Uterus (tissue), 7 donors: ENCODE measurements around a stretch of chr12.

GRCh38 chr12:104472432-104473021 is 15.8 kb downstream of the CHST11 start:
- PRO-cap, 4 experiments, result no peak in any of the 4 experiments
- RAMPAGE, long total RNA, 2 experiments, result no peak in any of the 2 experiments
- RRBS, result no CpG with 5 or more reads among the region's 7 CpGs

DNA sequence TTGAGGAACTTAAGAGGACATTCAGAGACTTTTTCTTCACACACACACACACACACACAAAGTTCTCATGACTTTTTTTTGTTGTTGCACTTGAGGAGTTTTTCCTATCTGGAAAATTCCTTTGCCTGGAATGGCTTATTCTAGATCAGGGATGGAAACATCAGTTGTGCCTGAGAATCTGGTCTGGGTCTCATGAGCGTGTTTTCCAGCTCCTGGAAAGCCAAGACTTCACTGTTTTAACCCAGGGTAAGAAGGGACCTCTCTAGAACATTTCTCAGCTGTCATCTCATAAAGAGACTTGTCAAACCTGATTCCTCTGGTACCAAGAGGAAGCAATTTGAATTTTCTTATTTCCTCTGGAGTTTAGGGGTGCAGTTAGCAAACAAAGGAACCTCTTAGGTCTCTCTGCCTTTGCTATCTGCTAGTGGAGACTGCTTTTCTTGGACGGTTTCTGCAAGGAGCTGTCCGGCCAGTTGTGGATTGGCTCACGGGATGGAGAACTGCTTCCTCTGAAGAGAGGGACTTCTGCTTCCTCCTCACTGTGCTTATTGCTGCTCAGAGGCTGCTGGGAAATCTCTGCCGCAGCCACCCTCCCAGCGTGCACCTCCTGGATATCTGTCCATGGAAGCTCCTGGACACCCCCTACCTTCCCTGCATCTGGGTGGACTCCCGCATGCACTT is 187.0 kb downstream of the CHST11 start:
- PRO-cap, 4 experiments, result no peak in any of the 4 experiments
- RAMPAGE, long total RNA, 2 experiments, result no peak in any of the 2 experiments
- RRBS, result no CpG with 5 or more reads among the region's 7 CpGs

DNA sequence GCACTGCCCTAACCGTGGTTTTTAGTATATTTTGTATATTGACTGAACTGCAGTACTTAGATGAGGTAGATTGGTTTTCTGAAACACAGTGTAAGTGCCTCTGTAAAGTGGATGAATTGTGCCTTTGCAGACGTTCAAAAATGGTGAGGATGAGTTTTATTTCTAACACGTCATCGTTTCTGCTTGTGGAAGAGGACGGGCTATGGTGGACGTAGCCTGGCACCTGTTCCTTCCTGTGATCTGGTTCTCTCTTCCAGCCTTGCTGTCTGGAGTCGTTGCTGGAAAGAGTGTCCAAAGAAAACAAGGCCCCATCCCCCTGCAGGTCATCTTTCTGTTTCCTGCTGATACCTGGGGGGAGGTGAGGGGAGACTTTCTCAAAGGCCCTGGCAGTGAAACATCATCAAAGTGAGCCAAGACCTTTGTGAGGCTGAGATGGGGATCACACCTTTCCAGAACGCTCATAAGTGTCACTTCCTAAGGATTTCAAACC is 235.6 kb downstream of the SLC41A2 start:
- PRO-cap, 4 experiments, result no peak in any of the 4 experiments
- RAMPAGE, long total RNA, 2 experiments, result no peak in any of the 2 experiments
- RRBS, result no CpG with 5 or more reads among the region's 8 CpGs

DNA sequence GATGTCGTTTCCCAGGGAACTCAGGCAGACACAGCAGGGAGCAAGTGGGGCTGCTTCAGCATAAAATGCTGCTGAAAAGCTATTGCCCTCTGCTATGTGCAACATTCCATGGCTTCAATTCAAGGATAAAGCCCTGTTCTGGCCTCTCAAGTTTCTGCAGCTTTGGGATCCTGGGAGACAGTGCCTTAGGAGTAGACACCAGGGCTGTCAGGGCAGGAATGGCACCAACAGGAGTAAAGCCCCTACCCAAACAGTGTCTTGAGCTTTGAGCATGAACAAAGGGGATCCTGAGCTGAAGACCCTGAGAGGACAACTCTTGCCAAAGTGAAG is 173.4 kb downstream of the SLC41A2 start:
- PRO-cap, 4 experiments, result no peak in any of the 4 experiments
- RAMPAGE, long total RNA, 2 experiments, result no peak in any of the 2 experiments
- RRBS, result no CpG with 5 or more reads among the region's 1 CpG

GRCh38 chr12:105195142-105195556 is 40.8 kb downstream of the APPL2 start:
- PRO-cap, 4 experiments, result no peak in any of the 4 experiments
- RAMPAGE, long total RNA, 2 experiments, result no peak in any of the 2 experiments
- RRBS, result no CpG with 5 or more reads among the region's 8 CpGs

- PRO-cap, 4 experiments, result no peak in any of the 4 experiments
- RAMPAGE, long total RNA, 2 experiments, result no peak in any of the 2 experiments
- RRBS, result 4% methylated on average over 2 of the region's 6 CpGs
Observed at GRCh38 chr12:105459811-105460407, 129.4 kb downstream of the C12orf75 start.

GRCh38 chr12:106108210-106108743 is 30.5 kb downstream of the NUAK1 start:
- PRO-cap, 4 experiments, result no peak in any of the 4 experiments
- RAMPAGE, long total RNA, 2 experiments, result no peak in any of the 2 experiments
- RRBS, result no CpG with 5 or more reads among the region's 4 CpGs

GRCh38 chr12:106135700-106136237 is 3.0 kb downstream of the NUAK1 start:
- PRO-cap, 4 experiments, result no peak in any of the 4 experiments
- RAMPAGE, long total RNA, 2 experiments, result no peak in any of the 2 experiments
- RRBS, result no CpG with 5 or more reads among the region's 5 CpGs

- PRO-cap, 4 experiments, result peak in 4 of 4 experiments; most common plus-strand start chr12:106136534 (in 4)
- RAMPAGE, long total RNA, 2 experiments, result no peak in any of the 2 experiments
- RRBS, result no CpG with 5 or more reads among the region's 19 CpGs
Observed at GRCh38 chr12:106136238-106137074, 2.3 kb downstream of the NUAK1 start.

DNA sequence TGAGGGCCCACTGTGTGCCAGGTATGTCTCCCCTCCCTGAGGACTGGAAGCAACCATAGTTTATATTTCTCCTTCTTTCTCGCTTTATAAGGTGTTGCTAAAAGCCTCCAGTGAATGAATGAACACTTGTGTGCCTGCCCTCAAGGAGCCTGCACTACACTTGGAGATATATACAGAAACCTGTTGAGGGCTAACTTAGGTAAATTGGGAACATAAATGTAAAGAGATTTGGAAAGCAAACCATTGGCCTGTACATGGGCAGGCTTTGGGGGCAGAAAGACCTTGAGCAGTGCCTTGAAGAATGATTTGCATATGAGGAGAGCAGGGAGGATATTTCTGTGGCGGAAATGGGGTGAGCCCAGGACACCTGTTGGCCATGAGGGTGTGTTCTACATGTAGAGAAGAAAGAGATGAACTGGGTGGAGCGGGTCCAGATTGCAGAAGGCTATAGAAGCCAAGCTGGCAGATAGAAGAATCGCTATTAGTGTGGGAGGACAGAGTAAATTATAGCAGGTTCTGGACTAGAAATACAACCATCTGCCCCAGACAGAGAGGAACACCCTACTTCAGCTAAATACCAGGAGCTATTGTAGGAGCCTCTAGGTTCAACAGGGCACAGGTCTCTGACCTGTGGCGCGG is 1.9 kb upstream of the CKAP4 start:
- PRO-cap, 4 experiments, result no peak in any of the 4 experiments
- RAMPAGE, long total RNA, 2 experiments, result no peak in any of the 2 experiments
- RRBS, result no CpG with 5 or more reads among the region's 6 CpGs

DNA sequence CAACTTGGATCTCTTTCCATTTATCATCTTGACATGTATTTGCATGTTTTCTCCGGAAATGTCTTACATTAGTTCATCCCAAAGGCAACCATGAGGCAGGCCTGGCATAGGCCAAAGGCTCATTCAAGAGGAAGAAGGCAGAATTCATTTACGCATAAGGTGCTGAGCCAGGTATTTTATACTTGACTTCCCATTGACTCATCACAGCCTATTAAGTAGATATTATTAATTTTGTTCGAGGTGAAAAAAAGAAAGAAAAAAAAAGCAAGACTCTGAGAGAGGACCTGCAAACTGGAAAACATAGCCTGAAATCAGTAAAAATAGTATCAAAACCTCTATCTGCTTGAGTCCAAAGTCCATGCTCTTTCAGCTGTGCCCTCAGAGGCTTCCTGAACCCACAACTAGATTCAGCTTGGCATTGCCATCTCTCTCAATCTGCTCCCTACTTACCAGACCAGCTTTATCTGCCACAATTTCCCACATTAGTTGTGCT is 24.2 kb upstream of the CKAP4 start:
- PRO-cap, 4 experiments, result no peak in any of the 4 experiments
- RAMPAGE, long total RNA, 2 experiments, result no peak in any of the 2 experiments
- RRBS, result no CpG with 5 or more reads among the region's 3 CpGs

GRCh38 chr12:106304636-106305187 is 2.2 kb downstream of the TCP11L2 start:
- PRO-cap, 4 experiments, result no peak in any of the 4 experiments
- RAMPAGE, long total RNA, 2 experiments, result no peak in any of the 2 experiments
- RRBS, result no CpG with 5 or more reads among the region's 8 CpGs

- PRO-cap, 4 experiments, result no peak in any of the 4 experiments
- RAMPAGE, long total RNA, 2 experiments, result no peak in any of the 2 experiments
- RRBS, result no CpG with 5 or more reads among the region's 10 CpGs
Observed at GRCh38 chr12:106766232-106766936, 8.1 kb upstream of the RIC8B start.

- PRO-cap, 4 experiments, result no peak in any of the 4 experiments
- RAMPAGE, long total RNA, 2 experiments, result no peak in any of the 2 experiments
- RRBS, result no CpG with 5 or more reads among the region's 8 CpGs
Observed at GRCh38 chr12:106962549-106963773, 7.3 kb downstream of the TMEM263 start.

GRCh38 chr12:107077044-107077354 is 16.4 kb downstream of the CRY1 start:
- PRO-cap, 4 experiments, result no peak in any of the 4 experiments
- RAMPAGE, long total RNA, 2 experiments, result no peak in any of the 2 experiments
- RRBS, result no CpG with 5 or more reads among the region's 1 CpG

- PRO-cap, 4 experiments, result no peak in any of the 4 experiments
- RAMPAGE, long total RNA, 2 experiments, result no peak in any of the 2 experiments
- RRBS, result no CpG with 5 or more reads among the region's 9 CpGs
Observed at GRCh38 chr12:107110016-107110488, 16.7 kb upstream of the CRY1 start.

- PRO-cap, 4 experiments, result peak in 1 of 4 experiments; most common plus-strand start chr12:107379808 (in 1)
- RAMPAGE, long total RNA, 2 experiments, result no peak in any of the 2 experiments
- RRBS, result no CpG with 5 or more reads among the region's 17 CpGs
Observed at GRCh38 chr12:107379628-107380680, 61.7 kb downstream of the ABTB3 start.

- PRO-cap, 4 experiments, result no peak in any of the 4 experiments
- RAMPAGE, long total RNA, 2 experiments, result no peak in any of the 2 experiments
- RRBS, result no CpG with 5 or more reads among the region's 2 CpGs
Observed at GRCh38 chr12:108119285-108119727, 9.8 kb upstream of the WSCD2 start.

DNA sequence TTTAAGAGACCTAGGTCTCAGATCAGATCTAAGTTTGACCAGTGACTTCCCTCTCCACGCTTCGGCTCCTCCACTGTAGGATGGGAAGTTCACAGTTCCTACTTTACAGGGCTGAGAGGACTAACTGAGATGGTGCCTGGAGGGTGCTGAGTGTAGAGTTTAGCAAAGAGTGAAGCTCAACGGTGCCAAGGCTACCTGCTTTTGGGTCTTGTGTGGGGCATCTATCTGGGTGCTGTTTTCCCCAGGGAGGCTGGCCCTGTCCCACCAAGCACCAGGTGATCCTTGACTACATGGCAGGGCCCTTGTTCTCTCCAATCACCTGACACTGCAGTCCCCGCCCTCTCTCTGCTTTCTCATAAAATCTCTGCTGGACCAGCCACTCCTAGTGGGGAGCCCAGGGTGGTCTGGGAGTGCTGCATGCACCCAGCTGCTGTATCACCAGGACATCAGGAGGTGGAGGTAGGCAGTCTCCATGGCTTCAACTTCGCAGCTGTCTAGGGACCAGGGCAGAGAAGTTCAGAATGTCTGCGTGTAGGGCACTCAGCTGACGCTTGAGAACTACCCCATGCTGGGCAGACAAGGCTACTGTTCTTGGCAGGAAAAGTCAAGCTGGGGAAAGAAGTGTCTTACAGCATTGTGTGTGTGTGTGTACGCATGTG is 2.4 kb downstream of the WSCD2 start:
- PRO-cap, 4 experiments, result no peak in any of the 4 experiments
- RAMPAGE, long total RNA, 2 experiments, result no peak in any of the 2 experiments
- RRBS, result no CpG with 5 or more reads among the region's 8 CpGs

DNA sequence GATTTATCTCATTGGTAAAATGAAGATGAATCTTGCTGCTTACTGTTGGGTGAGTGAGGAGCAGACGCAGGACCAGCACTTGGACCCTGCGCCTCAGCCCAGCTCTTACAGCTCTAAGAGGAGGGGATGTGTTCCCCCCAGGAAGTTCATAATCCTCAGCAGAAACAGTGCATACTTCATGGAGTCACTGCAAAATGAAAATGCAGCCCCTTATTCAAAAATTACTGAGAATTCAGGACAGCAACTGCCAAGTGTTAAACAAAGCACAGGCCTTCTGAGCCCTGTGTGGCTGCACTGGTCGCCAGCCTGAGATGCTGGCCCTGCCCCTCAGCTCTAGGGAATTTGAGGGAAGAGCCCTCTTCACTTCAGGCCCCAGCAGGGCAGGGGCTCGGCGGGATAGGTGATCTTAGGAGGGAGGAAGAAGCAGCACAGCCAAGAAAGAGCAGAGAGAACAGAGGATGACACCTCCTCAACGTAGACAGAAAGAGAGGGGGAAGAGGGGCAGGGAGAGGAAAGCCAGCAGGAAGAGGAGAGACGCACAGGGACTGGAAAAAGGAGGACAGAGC is 23.1 kb downstream of the CMKLR1 start:
- PRO-cap, 4 experiments, result no peak in any of the 4 experiments
- RAMPAGE, long total RNA, 2 experiments, result no peak in any of the 2 experiments
- RRBS, result no CpG with 5 or more reads among the region's 7 CpGs